Non-pigmented ciliary epithelial cell (primary cell): ENCODE measurements around a stretch of chr3.

DNA sequence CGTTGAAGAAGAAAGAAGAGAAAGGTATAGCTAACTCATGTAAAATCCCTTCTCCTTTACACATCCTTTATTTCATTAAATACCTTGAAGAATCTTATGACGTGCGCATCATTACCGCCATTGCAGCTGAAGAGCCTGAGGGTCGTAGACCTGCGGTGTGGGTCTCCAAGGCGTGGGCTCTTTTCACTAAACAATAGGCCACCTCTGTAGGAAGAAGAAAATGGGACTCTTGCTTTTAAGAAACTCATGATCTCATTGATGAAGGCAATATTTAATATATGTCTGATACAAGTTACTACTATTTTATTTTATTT lies 566 bp upstream of the SSR3 start:
- RRBS: no CpG with 5 or more reads among the region's 7 CpGs

DNA sequence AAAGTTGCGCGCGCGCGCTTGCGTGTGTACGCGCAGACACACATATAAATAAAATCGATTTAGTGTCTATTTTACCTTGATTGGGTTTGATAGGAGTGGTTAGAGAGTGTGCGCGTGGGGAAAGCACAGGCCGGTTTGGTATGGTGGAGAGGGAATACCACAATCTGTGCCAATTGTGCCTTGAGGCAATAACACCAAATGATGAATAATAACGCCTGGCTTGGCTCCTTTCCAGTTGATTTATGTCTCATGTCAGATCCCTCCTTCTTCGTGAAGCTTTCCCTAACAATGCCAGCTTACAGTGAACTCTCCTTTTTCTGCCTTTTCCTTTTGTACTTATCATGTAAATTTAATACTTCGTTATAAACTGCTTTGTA lies 1.6 kb downstream of the TIPARP start:
- RRBS: no CpG with 5 or more reads among the region's 15 CpGs

DNA sequence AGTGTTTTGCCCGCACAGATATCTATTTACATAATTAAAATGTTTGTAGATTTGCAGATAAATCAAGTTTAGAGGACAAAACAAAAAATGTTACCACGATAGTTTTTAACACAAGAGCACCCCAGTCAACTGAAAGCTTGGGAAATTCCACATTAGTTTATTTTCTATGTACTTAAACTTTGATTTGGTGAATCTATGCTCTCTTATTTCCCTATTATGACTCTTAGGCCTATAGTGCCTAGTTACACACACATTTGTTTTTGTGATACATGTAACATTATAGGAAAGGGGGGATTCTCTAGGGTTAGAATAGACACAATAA lies 8.5 kb upstream of the LEKR1 start:
- RRBS: no CpG with 5 or more reads among the region's 2 CpGs

DNA sequence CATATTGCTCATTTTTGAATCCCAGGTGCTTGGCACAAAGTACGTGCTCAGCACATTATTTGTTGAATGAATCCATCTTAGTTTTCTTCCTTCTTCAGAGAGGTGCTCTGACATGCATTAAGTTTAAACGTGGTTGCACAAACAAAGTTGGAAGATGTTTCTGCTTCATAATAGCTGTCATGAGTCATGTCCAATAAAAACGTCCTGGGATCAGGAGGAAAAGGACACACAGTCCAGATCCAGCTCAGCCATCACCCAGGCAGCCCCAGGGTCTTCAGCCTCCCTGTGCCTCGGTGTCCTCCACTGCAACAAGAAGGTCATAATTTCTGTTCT lies 55.5 kb downstream of the CCNL1 start:
- RRBS: no CpG with 5 or more reads among the region's 4 CpGs

- RRBS: no CpG with 5 or more reads among the region's 3 CpGs
Measured at GRCh38 chr3:157111606-157111962, 48.4 kb downstream of the CCNL1 start.

DNA sequence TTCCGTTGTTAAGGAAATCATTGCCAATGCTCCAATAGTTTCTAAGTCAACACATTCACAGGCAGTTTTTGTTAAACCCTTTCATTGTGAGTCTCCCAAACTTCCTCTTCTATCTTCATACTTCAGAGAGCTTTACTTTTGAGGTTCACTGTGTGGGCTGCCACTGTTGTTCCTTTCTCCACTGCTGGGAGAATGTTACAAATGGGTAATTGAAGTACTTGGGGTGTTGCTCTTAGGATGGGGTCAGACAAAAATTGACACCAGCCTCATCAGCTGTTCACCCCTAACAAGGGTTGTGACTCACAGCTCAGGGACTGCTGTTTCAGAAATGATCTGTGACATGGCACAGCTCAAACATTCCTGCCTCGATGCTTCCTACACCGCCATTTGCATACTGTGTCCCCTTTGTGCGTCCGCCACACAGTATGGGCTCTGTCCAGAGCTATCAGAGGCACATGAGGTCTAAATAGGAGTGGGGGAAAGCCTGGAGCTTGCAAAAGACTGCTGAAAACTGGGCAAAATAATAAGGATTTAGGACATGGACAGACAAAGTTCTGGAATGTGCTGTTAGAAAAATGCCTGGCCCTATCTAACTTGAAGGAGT lies 44.0 kb downstream of the CCNL1 start:
- RRBS: no CpG with 5 or more reads among the region's 5 CpGs

DNA sequence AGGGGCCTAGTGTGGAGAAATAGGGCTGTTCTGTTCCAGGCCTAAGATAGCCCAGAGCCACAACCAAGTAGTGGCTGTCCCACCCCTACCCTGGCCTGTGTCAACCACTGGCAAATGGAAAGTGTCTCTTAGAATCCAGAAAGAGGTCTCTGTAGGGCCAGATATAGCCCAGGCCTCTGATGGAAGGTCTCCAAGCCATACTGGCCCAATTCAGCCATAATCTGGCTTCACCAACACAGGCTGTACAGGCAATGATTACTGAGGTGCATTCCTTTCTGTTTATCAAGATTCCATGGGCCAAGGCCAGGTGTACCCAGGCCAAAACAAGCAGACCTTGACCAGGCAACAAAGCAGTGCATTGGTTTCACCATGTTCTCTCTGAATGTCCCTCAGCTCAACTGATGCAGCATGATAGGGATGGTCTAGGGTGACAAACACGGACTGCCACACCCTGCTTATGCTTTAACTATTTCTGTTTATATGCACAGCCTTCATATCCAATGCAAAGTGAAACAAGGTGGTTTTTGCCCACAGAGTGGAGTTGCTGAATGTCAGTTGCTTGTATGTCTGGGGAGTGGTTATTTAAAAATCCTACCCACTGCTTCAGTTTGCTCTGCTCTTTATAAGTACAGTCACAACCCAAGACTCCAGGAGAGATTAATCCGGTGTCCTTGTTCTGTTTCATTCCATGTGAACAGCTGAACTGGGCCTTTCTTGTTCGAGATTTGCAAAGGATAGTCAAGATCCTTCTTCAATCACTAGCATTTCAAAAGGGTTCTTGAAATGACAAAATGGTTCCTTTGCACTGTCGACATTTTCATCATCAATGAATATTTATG lies 25.2 kb downstream of the CCNL1 start:
- RRBS: no CpG with 5 or more reads among the region's 4 CpGs

- RRBS: no CpG with 5 or more reads among the region's 4 CpGs
Measured at GRCh38 chr3:157148905-157149647, 10.9 kb downstream of the CCNL1 start.

DNA sequence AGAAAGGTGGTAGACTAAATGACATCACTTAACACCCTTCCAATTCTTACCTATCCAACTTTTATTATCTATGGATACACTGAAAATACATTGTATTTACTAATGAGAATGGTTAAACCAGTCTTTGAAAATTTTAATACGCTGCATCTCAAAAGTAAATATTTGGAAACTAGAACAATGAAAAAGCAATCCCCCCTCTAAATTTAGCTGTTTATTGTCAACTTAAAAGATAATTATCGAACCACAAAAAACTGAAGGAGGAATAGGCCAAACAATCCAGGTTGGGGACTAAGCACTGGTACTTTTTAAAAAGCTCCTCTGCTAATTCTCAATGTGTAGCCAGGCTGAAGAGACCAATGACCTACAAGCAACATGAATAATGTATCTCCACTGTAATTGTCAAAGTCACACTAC lies 3.6 kb downstream of the CCNL1 start:
- RRBS: no CpG with 5 or more reads among the region's 2 CpGs

DNA sequence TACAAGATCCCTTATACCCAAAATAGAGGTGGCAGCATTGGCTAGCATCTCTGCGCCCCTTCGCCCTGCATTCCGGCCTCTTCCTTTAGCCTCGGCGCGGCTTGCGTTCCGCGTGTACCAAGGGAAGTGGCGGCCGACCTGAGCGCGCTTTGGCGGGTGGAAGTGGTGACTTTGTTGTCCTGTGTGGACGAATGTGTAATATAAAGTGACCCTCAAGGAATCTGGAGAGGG lies 389 bp upstream of the CCNL1 start:
- RRBS: no CpG with 5 or more reads among the region's 15 CpGs

DNA sequence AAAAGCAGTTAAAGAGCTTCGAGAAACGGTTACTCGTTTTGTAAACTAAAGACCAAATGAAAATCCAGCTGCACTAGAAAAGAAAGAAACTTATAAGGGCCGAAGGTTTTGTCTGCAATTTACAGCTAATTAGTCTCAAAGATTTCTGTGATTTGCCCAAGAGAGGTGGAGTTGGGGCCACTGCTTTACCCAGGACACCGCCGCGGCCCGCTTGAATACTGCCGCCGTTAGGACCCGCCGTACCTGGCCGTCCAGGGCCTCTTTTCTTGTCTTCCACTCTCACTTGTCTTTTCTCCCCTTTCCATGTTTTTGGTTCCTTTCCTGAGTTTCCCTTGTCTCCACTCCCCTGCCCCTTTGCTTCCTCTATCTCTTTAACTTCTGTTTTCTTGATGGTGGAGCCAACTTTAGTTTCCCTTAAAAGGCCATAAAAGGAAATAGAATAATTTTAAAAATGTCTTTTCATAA lies 15.7 kb upstream of the CCNL1 start:
- RRBS: no CpG with 5 or more reads among the region's 13 CpGs

DNA sequence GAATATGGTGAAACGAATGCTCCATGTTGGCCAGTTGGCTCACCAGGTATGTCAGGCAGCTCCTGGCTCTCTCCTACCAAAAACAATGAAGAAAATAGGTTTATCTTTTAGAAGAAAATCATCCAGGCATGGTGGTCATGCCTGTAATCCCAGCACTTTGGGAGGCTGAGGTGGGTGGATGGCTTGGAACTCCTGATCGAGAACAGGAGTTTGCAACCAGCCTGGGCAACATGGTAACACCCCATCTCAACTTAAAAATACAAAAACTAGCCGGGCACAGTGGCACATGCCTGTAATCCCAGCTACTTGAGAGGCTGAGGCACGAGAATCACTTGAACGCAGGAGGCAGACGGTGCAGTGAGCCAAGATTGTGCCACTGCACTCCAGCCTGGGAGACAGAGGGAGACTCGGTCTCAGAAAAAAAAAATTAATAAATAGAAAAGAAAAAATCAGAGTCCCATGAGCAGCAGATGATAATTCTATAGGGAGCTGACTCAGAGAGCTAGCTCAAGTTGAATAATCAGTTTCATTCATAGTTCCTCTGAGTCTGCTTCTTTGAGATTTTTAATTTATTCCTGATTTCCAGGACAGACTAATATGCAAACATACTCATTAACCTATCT lies 55.2 kb upstream of the PTX3 start:
- RRBS: no CpG with 5 or more reads among the region's 7 CpGs

GRCh38 chr3:157544831-157545039 lies 41.5 kb upstream of the VEPH1 start:
- RRBS: no CpG with 5 or more reads among the region's 2 CpGs

DNA sequence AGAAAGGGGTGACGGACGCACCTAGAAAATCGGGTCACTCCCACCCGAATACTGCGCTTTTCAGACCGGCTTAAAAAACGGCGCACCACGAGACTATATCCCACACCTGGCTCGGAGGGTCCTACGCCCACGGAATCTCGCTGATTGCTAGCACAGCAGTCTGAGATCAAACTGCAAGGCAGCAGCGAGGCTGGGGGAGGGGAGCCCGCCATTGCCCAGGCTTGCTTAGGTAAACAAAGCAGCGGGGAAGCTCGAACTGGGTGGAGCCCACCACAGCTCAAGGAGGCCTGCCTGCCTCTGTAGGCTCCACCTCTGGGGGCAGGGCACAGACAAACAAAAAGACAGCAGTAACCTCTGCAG lies 9.6 kb upstream of the GFM1 start:
- RRBS: no CpG with 5 or more reads among the region's 17 CpGs

- RRBS: no CpG with 5 or more reads among the region's 2 CpGs
Measured at GRCh38 chr3:158768680-158768889, 33.3 kb upstream of the MFSD1 start.

- RRBS: 61% methylated on average over 2 of the region's 8 CpGs
Measured at GRCh38 chr3:158770321-158770755, 31.5 kb upstream of the MFSD1 start.

- RRBS: no CpG with 5 or more reads among the region's 2 CpGs
Measured at GRCh38 chr3:159169653-159170322, 100.7 kb downstream of the IQCJ start.

- RRBS: no CpG with 5 or more reads among the region's 3 CpGs
Measured at GRCh38 chr3:159668398-159669069, 395.5 kb downstream of the IQCJ-SCHIP1 start.

DNA sequence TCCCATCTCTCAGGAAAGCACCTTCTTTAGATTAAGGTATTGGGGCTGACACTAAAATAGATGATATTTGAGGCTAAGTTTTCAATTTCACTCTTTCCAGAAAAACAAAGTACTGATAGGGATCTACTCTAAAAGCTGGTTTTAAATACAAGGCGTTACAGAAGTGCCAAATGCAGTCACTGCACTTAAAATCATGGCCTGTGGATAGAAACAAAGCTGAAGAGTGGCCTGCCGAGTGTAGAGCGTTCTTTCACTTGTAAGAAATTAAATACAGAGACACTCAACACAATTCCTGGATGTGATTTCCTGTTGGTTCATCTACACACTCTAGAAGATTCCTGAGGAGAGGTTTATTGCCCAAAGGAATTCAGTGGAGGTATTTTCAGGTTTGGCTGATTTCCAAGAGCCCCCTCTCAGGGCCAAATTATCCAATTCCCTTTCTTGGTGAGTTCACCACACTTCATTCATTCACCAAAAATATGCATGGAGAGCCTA lies 437.0 kb upstream of the C3orf80 start:
- RRBS: no CpG with 5 or more reads among the region's 3 CpGs